Endothelial cell of umbilical vein (primary cell): ENCODE measurements around a stretch of chr17.

- PRO-cap: no peak
CAGE:
- cytosol, long polyA minus RNA: no peak
- cytosol, long polyA plus RNA: no peak
- long polyA plus RNA: no peak
- nucleus, long polyA minus RNA: no peak
- nucleus, long polyA plus RNA: no peak
These were observed 12.4 kb downstream of the HOXB4 start for GRCh38 chr17:48565447-48566401.

DNA sequence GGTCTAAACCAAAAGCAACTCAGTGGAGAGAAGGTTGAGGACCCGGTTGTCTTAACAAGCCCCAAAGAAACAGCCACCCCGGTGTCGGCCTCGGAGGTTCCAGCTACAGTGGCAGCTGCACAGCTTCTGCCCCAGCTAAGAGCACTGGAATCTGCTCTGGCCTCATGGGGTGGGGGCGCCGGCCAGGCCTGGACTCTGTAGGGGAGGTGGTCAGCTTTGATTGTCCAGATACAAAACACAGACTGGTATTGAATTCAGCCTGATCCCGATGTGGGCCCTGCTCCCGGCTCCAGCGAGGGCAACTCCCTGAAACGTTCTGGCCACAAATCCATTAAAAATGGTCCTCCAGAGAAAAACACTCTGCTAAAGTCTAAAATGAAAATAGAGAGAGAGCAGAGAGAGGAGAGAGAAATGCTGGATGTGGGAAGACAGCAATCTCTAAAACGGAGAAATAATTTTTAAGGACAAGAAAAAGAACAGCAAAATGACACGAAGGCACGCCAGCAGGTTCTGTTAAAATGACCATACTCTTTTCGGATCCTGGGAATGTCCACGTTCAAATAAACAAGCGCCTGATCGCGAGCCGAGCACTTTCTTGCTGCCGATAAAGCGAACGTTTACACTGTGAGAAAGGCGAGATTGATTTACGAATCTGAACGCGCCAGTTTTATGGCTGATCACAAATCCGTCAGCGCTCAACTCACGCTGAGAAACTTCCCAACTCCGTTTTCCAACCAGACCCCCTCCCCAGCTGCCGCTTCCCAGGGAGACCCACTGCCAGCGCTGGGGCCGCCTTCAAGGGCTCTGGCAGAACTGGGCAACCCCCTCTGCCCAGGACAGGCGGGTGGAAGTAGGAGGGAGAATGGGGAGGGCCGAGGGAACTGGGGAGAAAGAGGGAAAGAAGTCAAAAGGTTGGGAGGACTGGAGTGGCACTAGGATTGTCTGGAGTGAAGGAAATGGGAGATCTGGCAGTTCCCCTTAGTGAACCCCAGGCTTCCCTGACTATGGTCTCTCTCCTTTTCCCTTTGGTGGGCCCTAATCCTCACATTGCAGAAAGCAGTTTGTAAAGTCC is 7.3 kb downstream of the HOXB4 start:
- PRO-cap: no peak
CAGE:
- cytosol, long polyA minus RNA: no peak
- cytosol, long polyA plus RNA: no peak
- long polyA plus RNA: no peak
- nucleus, long polyA minus RNA: no peak
- nucleus, long polyA plus RNA: no peak

DNA sequence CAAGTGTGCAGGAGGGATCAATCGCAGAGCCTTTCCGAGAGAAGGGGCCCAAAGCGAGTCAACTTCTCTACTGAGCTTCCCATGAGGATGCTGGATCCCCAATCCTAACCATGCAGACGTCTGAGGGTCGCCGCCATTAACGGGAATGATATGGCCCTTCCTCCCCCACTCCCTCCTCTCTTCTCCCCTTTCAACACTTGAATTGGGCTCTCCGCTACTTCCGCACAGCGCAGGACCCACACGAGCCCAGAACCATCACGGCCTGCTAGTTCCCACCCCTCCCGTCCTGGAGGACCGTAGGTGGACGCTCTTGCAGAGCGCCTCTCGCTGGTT is 226 bp upstream of the UBE2Z start:
- PRO-cap: bidirectional peak, plus-strand start outside the sequence, minus-strand start at position 288 of the sequence
CAGE:
- cytosol, long polyA minus RNA: no peak
- cytosol, long polyA plus RNA: no peak
- long polyA plus RNA: no peak
- nucleus, long polyA minus RNA: start-site peak on the minus strand centred at position 274 of the sequence, 57 bp wide, 6 reads
- nucleus, long polyA plus RNA: no peak

GRCh38 chr17:48929817-48931013 is 14.4 kb downstream of the SNF8 start:
- PRO-cap: no peak
CAGE:
- cytosol, long polyA minus RNA: no peak
- cytosol, long polyA plus RNA: start-site peak on the minus strand at chr17:48930413-48930435, 599 and 764 reads in 2 replicates
- long polyA plus RNA: no peak
- nucleus, long polyA minus RNA: no peak
- nucleus, long polyA plus RNA: no peak

GRCh38 chr17:48994460-48994772 is 2.8 kb upstream of the IGF2BP1 start:
- PRO-cap: no peak
CAGE:
- cytosol, long polyA minus RNA: no peak
- cytosol, long polyA plus RNA: no peak
- long polyA plus RNA: no peak
- nucleus, long polyA minus RNA: no peak
- nucleus, long polyA plus RNA: no peak

DNA sequence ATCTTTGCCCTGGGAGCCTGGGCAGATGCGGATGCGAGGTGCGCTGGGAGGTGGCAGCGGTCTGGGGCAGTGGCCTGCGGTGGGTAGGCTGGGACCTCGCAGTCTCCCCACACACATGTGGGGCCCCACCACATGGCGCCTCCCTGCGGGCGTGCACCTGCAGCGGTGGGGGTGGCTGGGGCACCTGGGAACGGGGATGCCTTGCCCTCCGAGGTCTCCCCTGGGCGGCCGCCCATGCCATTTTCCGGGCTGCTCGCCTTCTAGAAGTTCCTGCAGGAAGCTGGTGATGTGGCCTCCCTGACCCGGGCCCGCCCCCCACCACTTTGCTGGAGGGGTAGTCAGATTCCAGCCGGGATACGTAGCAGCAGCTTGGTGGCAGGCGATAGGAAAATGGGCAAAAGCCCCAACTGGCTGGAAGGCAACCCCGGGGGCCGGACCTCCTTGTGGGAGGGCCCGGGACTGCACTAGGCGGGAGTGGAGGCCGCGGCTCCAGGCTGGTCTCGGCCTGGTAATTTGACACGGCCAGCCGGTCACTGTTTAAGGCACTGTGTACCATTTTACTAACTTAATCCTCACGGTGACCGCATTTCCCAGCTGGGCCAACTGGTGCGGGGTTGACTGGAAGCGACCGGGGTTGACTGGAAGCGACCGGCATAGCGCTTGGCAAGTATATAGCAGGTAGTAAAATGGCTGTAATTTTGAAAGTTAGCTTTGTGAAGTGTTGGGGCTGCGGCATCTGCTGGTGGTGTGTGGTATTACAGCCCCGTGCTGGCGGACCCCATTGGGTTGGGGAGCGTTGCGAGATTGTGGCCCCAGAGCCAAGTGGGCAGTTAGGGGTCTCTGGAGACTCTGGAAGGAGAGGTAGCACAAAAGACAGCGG is 38.5 kb downstream of the IGF2BP1 start:
- PRO-cap: bidirectional peak, plus-strand start at position 467 of the sequence, minus-strand start at position 391 of the sequence
CAGE:
- cytosol, long polyA minus RNA: no peak
- cytosol, long polyA plus RNA: no peak
- long polyA plus RNA: no peak
- nucleus, long polyA minus RNA: no peak
- nucleus, long polyA plus RNA: no peak

GRCh38 chr17:49224432-49225461 is 5.8 kb downstream of the PHOSPHO1 start:
- PRO-cap: no peak
CAGE:
- cytosol, long polyA minus RNA: no peak
- cytosol, long polyA plus RNA: no peak
- long polyA plus RNA: no peak
- nucleus, long polyA minus RNA: no peak
- nucleus, long polyA plus RNA: no peak

DNA sequence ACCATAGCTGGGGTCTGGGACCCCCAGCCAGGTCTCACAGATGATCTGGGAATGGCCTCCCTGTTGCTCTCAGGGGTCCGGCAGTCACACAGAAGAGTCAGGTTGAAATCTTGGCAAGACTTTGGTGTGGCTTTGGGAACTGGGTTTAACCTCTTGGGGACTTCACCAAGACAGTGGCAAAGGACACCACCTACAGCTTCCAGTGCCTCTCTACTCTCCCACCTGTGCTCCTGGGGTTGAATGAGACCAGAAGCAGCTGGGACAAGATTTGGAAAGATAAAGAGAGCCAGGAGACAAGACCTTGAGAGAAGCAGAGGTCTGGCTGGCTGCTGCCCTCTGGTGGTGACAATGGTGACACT is 3.3 kb downstream of the PHOSPHO1 start:
- PRO-cap: no peak
CAGE:
- cytosol, long polyA minus RNA: no peak
- cytosol, long polyA plus RNA: no peak
- long polyA plus RNA: no peak
- nucleus, long polyA minus RNA: no peak
- nucleus, long polyA plus RNA: no peak

GRCh38 chr17:49404266-49404811 is 10.3 kb downstream of the PHB1 start:
- PRO-cap: no peak
CAGE:
- cytosol, long polyA minus RNA: no peak
- cytosol, long polyA plus RNA: no peak
- long polyA plus RNA: no peak
- nucleus, long polyA minus RNA: no peak
- nucleus, long polyA plus RNA: no peak

DNA sequence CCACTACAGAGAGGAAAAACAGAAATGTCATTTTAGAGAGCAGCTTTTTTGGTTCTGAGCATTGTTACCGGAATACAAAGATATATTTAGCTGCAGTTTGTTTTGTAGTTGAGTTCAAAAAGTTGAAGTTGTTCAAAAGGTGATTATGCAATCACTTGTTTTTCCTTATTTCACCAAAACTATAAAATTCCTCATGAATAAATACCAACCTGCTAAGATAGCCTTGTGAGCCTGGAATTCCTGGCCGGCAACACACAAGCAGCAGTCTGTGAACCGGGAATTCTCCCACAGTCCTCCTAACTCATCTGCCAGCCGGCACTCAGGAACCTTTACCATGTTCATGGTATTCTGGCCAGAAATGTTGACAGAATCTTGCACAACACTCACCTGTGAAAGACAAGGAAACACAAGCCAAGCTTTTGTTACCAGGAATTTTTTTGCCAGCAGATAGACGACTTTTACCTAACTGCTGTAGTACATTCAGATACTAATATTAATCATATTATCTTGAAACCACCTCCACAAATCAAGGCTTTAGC is 35.5 kb downstream of the NXPH3 start:
- PRO-cap: no peak
CAGE:
- cytosol, long polyA minus RNA: no peak
- cytosol, long polyA plus RNA: no peak
- long polyA plus RNA: no peak
- nucleus, long polyA minus RNA: no peak
- nucleus, long polyA plus RNA: no peak

DNA sequence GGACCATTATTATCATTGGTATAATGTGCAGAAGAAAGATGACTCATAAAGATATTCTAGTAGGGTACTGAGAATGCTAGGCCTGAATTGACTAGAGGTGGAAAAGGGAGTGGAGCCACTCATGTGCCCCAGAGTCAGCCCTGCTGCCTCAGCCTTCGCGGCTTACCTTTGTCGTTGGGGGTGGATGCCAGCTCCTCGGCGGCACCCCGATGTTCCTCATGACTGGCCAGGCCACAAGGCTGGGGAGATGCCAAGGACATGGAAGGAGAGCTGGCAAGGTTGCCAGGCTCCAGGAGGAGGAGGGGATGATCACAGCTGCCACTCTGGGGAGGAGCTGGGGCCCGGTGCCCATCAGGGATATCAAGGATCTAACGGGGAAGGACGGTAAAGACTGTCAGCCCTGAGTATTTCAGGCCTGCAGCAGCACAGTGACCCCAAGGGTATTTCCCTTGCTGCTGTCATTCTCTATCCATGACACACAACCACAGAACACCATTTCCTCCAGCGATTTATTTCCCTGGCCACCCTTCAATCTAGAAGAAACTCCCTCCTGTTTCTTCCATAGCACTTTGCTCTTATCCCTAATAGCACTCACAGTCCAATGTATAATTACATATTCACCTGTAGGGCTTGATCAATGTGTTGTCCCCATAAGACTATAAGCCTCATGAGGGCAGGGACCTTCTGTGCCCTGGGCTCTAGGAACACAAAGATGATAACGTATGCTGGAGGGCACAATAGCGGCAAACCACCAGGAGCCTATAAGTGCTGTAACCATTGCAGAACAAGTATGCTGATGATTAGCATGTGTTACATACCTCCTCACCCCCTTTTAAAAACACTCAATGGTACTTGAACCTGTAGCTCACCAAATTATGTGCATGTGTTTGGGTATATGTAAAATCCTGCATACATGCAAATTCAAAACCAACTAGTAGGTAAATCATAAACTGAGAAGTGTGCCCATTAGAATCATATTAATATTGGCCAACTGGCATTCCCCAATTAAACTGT is 9.9 kb upstream of the SLC35B1 start:
- PRO-cap: no peak
CAGE:
- cytosol, long polyA minus RNA: no peak
- cytosol, long polyA plus RNA: no peak
- long polyA plus RNA: no peak
- nucleus, long polyA minus RNA: no peak
- nucleus, long polyA plus RNA: no peak

DNA sequence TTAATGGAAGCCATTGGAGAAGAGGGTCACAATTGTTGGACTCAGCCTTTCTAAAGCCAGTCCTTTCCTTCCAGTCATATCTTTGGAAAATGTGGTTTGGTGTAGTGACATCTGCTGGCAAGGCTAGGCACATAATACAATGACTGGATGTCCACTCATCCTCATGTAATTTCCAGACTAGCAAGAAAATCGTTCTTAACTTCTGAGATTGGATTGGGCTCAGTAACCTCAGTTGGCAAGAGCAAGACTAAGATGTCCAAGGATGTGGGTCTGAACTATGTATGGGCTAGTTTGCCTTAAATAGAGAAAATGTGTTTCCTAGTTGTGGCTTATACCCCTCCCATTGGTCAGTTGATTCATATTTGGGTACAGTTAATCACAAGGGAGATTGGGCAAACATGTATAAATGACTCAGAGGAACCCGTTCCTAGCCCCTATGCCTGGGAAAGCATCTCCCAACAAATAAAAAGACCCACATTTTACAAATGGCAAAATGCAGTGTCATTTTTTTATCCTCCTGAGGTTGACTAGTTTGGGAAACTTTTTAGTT is 8.6 kb upstream of the KAT7 start:
- PRO-cap: unidirectional peak, plus-strand start at position 225 of the sequence
CAGE:
- cytosol, long polyA minus RNA: no peak
- cytosol, long polyA plus RNA: no peak
- long polyA plus RNA: no peak
- nucleus, long polyA minus RNA: no peak
- nucleus, long polyA plus RNA: no peak

GRCh38 chr17:49894700-49895537 is 47.0 kb upstream of the TAC4 start:
- PRO-cap: no peak
CAGE:
- cytosol, long polyA minus RNA: no peak
- cytosol, long polyA plus RNA: no peak
- long polyA plus RNA: no peak
- nucleus, long polyA minus RNA: no peak
- nucleus, long polyA plus RNA: no peak

DNA sequence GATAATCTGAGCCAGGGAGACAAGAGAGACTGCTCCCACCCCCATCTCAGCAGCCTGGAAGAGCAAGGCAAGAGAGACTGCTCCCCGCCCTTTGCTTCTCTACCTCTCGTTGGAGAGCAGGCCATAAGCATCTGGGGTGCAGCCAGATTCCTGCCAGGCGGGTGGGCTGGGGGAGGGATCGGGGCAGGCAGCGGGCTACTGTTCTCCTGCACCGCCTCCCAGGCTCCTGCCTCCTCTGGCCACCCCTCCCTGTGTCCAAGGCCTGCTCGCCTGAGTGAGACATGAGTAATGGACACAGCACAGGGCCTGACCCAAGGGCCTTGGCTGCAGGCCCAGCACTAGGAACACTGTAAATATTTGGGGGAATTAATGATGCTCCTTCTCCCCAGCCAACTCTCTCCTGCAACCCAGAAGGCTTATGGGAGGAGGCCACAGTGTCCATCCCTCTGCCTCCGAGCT is 18.2 kb upstream of the ITGA3 start:
- PRO-cap: no peak
CAGE:
- cytosol, long polyA minus RNA: no peak
- cytosol, long polyA plus RNA: no peak
- long polyA plus RNA: no peak
- nucleus, long polyA minus RNA: no peak
- nucleus, long polyA plus RNA: no peak

DNA sequence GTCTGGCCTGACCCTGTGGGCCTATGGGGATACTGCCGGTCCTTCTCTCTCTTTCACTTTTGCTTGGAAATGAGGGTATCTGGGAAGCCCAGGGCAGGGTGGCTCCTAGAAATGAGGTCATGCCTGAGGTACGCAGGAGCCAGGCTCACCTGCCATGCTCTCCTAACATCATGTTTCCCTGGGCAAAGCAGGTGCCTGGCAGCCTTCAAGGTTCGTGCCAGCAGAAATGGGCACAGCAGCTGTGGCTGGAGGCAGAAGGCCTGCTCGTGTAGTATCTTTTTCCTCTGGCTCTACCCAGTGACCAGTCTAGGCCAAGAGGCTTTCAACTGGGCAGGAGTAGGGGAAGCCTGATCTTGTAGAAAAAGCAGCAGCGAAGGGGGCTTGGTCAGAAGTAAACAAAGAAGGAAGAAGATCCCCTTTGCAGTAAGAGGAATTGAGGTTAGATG is 3.4 kb downstream of the ITGA3 start:
- PRO-cap: no peak
CAGE:
- cytosol, long polyA minus RNA: no peak
- cytosol, long polyA plus RNA: no peak
- long polyA plus RNA: no peak
- nucleus, long polyA minus RNA: no peak
- nucleus, long polyA plus RNA: no peak

DNA sequence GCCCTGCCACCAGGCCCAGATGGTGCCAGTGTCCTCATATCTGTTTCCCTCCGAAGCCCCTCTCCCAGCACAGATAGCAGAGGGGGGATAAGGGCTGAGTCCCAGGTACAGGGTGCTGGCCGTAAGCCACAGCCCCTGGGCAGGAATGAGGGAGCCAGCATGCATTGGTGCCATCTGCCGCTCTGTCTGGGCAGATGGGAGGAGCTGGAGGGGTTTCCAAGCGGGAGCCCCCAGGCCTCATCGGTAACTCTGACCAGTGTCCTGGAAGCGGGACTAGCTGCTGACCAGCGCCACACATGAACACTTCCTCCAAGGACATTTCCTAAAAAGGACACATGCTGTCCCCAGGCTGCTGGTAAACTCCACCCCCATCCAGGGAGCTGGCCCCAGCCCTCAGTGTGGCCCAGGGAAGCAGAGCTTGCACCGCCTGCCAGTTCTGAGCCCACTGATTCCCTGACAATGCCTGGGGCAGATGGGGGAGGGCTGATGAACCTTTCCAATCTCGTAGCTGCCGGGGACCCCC is 16.3 kb downstream of the PDK2 start:
- PRO-cap: no peak
CAGE:
- cytosol, long polyA minus RNA: no peak
- cytosol, long polyA plus RNA: no peak
- long polyA plus RNA: no peak
- nucleus, long polyA minus RNA: no peak
- nucleus, long polyA plus RNA: no peak

- PRO-cap: no peak
CAGE:
- cytosol, long polyA minus RNA: no peak
- cytosol, long polyA plus RNA: no peak
- long polyA plus RNA: no peak
- nucleus, long polyA minus RNA: no peak
- nucleus, long polyA plus RNA: no peak
These were observed 3.1 kb upstream of the SAMD14 start for GRCh38 chr17:50132763-50133666.

DNA sequence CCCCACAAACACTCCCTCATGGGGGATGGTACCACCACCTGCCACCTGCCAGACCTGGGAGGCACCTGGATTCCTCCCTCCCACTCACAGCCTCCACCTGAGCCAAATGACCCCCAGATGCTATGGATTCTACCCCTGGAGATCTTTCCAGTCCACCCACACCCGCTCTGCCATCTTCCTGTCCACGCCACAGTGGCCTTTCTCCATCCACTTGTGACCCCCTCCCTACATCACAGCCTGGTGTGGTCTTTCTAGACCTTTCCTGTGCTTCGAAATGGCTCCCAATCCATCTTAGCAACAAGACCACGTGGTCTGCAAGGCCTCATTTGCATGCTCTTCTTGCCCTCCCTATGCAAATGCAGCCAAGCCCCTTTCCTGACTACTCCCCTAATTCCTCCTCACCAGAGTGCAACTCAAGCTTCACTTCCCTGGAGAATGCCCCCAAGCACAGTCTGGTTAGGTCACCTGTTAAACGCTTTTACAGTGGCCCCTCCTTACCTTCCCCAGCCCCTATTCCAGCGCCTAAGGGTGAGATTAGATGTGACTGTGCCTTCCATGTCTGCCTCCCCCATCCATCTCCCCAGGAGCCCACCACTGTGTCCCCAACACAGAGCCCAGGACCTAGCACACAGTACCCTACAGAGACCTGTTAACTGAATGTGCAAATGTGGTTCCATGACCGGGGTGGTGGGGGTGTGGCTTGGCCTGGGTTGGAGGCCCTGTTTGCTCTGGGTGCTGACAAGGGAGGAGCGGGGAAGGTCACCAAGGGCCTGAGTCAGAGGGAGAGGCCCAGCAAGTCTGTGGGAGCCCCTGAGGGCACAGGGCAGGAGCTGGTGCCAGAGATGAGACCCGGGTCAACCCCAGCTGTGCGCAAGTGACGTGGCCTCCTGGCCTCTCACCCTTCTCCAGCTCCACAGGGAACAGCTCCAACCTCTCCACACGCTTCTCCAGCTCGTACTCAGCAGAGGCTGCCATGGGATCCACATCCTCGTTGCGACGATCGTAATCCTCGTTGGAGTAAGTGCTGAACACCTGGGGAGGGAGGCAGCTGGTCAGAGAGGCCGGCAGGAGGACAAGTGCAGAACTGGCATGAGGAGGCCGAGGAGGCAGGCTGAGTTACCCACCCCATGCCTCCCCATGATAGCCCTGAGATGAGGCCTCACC is 5.9 kb downstream of the PPP1R9B start:
- PRO-cap: no peak
CAGE:
- cytosol, long polyA minus RNA: no peak
- cytosol, long polyA plus RNA: no peak
- long polyA plus RNA: no peak
- nucleus, long polyA minus RNA: no peak
- nucleus, long polyA plus RNA: no peak

- PRO-cap: no peak
CAGE:
- cytosol, long polyA minus RNA: no peak
- cytosol, long polyA plus RNA: no peak
- long polyA plus RNA: no peak
- nucleus, long polyA minus RNA: no peak
- nucleus, long polyA plus RNA: no peak
These were observed 12.6 kb downstream of the COL1A1 start for GRCh38 chr17:50188847-50189296.

- PRO-cap: no peak
CAGE:
- cytosol, long polyA minus RNA: no peak
- cytosol, long polyA plus RNA: no peak
- long polyA plus RNA: no peak
- nucleus, long polyA minus RNA: no peak
- nucleus, long polyA plus RNA: no peak
These were observed 4.6 kb downstream of the COL1A1 start for GRCh38 chr17:50196867-50197126.